ENCODE data around the genes TRIM61 and PALLD.

- PRO-cap, result no peak
- RAMPAGE, long total RNA, 2 experiments, result no peak in any of the 2 experiments
Observed at GRCh38 chr4:163161805-163162942, 4.5 kb downstream of the NAF1 start.

DNA sequence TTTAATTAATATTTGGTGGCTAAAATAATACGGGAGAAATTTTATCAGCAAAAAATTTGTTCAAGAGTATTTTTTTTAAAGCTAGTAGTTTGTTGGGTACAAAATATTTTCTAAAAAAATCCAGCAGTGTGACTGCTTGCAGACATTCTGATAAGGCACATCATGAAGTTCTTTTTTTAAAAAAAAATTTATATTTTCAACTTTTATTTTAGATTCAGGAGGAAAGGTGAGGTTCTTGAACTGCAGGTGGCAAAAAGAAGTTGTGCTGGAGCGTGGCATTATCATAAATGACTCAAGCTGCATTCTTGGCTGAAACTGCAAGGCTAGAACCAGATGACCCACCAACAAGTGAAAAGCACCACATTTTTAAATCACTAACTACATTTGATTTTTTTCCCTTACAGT lies 172.5 kb downstream of the TMA16 start:
- PRO-cap, result no peak
- RAMPAGE, long total RNA, 2 experiments, result no peak in any of the 2 experiments

DNA sequence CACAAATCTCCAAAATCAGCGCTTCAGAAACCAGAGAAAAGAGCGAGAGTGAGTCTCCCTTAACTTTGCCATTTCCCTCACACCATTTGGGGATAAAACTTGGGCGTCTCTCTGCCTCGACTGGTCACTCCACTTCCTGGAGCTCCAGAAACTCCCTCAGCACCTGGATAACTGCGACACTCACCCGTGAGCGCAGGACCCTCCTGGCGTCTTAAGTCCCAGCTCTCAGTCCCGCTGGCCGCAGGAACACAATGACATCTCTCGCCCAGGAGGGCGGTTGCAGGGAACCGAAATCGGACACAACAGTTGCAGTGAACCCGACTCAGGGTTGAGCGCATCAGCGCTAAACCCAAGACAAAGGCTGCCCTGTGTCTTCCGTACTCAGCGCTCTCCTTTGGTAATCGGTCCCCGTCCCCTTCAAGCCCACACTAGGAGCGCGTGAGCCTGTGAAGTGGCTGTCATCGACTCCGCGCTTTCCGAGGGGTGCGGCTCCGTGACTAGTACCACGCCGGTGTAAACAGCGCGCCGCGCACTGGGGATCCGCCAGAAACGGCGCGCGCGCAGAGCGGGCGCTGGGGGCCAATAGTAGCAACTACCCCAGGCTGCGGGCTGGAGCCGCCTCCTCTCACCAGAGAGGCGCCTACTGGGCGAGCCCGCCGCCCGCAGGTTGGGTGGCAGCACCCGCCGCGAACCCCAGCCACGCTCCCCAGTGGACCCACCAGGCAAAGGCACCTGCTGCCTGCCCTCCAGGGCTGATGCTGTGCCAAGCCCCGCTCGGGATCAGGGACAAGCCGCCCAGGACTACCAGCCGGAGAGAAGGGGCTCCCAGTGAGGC lies 599 bp downstream of the MARCHF1 start:
- PRO-cap, result no peak
- RAMPAGE, long total RNA, 2 experiments, result no peak in any of the 2 experiments

GRCh38 chr4:164977229-164978041 lies at the start of gene TRIM61:
Gene TRIM61 (minus strand): TSS chr4:164977657.
- PRO-cap, result unidirectional peak, plus-strand start at chr4:164977727
- RAMPAGE, long total RNA, 2 experiments, result no peak in any of the 2 experiments

- PRO-cap, result no peak
- RAMPAGE, long total RNA, 2 experiments, result no peak in any of the 2 experiments
Observed at GRCh38 chr4:165215137-165215650, 7.8 kb downstream of the KLHL2 start.

DNA sequence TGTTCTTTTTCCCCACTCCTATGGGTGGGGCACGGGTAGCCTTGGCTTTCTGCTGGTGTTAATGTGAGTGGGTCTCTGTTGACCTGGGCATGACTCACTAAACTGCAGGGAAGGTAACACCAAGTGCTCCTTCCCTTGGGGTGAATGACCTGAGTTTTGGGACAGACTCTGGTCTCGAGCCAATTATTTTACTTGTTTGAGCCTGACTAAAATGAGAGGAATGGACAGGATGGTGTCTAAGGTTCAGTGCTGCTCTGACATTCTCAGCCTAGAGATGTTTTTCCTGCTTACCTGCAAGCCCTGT lies 14.6 kb downstream of the KLHL2 start:
- PRO-cap, result no peak
- RAMPAGE, long total RNA, 2 experiments, result no peak in any of the 2 experiments

- PRO-cap, result no peak
- RAMPAGE, long total RNA, 2 experiments, result no peak in any of the 2 experiments
Observed at GRCh38 chr4:165256330-165256841, 23.1 kb downstream of the GK3 start.

- PRO-cap, result no peak
- RAMPAGE, long total RNA, 2 experiments, result no peak in any of the 2 experiments
Observed at GRCh38 chr4:165343139-165343800, 15.8 kb downstream of the MSMO1 start.

DNA sequence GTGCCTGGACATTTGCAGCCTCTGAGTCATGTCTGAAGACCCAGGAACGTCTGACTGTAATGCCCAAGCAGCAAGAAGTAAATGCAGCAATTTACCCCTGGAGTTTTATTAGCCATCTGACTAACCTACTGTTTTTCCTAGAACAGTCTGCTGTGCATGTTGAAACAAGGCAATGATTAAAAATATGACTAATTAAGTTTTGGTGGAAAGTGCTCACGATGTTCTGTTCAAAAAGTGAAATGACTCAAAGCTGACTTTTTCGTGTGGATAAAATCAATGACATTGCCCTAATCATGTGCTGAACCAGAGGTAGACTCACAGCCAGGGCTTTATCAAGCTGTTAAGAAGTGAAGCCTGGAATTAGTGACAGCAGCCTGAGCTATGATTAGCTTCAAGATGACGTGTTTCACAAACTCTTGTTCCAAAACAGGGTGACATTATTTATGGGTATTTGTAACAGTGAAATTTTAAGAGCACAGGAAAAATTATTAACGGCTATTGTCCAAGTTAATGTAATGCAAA lies 201.7 kb downstream of the CPE start:
- PRO-cap, result no peak
- RAMPAGE, long total RNA, 2 experiments, result no peak in any of the 2 experiments

DNA sequence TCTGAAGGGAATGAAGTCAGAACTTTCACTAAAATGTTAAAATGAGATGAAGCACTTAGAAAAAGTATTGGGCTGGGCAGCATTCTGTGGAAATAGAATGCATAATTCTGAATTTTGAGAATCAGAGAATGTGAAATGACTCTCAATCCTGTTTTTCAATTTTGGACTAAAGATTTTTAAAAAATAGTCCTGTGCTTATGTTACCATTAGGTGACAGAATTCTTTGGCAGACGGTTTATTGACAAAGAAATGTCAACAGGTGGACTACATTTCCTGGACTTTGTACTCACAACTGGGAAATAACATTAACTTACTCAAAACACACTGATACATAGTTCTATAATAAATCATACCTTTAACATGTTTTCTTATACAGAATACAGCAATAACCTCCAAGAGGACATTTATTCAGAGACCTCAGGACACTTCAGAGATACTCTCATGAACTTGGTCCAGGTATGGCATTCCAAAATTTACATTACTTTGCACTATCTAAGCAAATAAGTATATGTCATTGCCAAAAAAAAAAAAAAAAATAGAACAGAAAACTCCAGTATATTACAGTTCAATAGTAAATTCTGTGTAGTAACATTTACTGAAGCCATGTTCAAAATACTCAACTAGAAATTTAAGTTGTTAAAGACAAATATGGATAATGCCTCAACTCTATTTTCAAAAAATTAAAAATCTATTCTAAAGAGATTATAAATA lies 72.7 kb downstream of the ANXA10 start:
- PRO-cap, result no peak
- RAMPAGE, long total RNA, 2 experiments, result no peak in any of the 2 experiments

DNA sequence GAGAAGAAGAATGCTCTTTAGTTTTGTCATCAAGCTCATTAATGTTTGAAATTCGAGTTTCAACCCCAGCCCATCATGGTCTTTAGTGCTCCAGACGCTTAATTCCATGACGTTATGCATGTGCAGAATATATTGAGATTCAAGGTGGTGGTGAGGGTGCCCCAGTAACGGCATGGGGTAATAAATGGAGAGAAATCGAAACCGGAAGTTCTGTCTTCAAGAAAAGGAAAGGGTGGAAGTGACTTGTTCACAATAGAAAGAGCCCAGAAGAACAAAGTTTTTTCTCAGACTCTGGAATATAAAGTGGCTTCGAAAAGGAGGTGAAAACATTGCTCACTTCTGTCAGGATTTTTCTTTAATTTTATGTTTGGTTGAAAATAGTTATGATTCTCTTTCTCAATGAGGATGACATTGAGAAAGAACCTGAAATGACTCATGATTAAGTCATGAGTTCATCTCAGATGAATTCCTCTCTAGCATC lies 699 bp upstream of the DDX60L start:
- PRO-cap, result no peak
- RAMPAGE, long total RNA, 2 experiments, result no peak in any of the 2 experiments

DNA sequence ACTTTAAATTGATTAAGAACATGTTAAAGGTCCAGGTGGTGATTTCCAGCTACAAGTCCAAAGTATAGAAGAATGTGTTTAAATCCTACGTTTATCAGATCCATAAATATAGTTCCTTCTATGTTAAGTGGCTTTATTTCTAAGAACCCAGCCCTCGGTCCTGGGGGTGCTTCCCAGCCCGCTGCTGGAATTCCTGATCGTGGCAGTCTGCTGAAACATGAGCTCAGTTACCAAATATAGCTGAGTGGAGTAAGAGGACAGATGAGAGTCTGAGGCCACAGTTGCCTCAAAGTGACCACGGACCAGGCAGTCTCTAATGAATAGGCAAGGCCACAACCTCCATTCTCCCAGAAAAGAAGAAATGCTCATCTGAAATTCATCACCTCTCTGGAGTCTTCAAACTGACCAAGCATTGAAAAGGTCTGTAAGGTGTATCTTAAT lies at the start of gene PALLD:
TSS of gene PALLD (plus strand) at position 278 of the 441 bp plus-strand sequence.
- PRO-cap, result no peak
- RAMPAGE, long total RNA, 2 experiments, result no peak in any of the 2 experiments

DNA sequence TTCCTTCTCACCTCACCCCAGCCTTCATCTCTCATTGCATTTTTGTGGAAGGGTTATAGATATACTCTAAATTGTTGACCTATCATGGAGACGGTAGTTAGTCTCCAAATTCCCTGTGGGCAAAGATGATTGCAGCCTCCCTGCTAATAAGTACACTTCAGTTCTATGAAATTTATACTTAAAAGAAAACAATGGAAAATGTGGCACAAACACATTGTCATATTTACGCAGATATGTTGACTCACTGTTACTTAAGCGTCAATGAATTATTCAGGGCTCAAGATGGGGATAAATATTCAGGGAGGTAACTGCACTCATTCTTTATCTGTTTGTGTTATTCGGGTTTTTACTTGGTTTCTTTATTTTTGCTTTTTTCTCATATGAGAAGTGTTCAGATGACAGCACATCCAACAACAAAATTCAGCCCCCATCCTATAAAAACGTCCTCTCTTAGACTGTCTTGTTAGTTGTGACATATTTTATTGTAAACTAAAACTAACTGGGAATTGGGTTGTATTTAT lies 44.1 kb downstream of the PALLD start:
- PRO-cap, result no peak
- RAMPAGE, long total RNA, 2 experiments, result no peak in any of the 2 experiments

DNA sequence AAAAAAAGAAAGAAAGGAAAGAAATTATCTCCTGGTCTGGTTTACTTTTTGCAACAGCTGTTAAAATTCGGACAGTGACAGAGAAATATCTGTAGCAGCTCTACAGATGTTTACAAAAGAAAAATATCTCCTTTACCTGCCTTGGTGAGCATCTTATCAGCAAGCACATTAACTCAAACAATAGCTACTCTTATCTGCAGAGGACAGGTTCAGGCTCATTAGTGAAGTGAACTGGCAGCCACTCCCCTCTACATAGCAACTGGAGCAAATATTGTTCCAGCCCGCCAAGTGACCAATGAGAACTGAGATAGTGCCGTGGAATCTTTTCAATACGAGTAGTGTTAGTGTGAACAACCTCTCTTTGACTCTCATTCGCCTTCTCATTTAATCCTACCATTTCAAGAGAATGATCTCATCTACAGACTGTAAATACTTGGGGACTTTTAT lies 72.2 kb downstream of the PALLD start:
- PRO-cap, result no peak
- RAMPAGE, long total RNA, 2 experiments, result no peak in any of the 2 experiments

DNA sequence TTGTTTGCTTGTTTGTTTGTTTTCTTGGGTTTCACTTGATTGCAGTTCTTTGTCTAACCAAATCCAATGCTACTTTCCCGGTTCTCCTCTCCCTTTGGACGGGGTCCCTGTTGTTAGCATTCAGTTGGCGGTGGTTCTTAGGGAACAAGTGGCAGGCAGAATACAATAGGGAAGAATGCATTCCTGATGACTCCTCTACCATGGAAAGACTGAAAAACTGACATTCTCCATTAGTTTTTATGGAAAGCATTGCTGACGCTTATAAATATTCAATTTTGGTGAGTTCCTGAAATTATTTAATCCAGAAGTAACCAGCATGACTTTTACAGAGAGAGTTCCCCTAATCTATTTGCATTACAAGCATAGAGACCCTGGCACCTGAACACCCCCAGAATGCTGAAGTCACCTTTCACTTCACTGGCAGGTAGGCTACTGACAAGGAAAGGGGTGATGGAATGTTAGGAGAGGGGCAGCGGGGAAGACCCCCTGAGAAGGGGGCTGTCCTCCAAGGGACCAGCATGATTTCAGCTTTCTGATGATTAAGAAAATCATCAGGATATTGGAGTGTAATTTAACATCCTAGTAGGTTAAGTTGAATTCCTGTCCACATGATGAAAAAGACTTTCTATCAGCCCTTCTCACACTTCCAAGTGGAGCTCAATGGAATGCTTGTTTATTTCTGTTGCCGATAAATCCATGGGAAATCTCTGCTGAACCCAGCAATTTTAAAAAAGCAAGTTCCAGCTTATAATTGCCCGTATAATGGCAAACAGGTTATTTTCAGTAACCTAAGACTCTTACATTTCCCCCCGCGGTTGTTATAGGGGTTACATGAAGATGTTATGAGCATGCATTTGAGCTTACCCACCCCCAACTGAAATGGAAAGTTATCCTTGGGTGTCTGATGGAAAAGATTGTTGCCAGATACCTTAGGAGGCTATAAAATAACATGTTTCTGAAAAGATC lies 135.9 kb downstream of the PALLD start:
- PRO-cap, result no peak
- RAMPAGE, long total RNA, 2 experiments, result no peak in any of the 2 experiments

DNA sequence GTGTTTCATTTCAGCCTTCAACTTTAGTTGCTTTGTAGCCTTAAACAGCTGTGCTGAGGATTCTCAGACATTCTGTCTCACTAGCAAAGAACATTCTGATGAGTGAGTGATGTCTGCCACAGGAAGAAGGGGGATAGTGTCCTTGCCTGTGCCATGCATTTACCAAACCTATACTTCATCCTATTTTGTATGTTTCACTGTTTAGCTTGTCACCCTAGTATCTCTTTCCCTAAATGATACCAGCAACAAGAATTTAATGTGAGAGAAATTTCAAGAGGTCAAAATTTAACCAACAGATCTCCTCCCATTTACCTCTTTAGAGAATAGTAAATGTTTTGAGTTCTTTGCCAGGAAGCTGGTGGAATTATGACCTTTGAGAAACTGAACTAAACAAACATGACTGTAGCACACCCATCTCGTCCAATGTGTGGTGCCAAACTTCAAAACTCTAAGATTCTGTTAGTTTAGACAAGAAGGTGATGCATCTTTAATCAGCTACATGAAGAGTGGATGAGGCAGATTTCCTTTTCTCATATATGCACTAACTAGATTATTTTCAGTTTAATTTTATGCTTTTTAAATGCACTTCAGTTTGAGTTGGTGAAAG lies 165.7 kb downstream of the PALLD start:
- PRO-cap, result no peak
- RAMPAGE, long total RNA, 2 experiments, result no peak in any of the 2 experiments

GRCh38 chr4:168765985-168766110 lies 244.2 kb downstream of the CBR4 start:
- PRO-cap, result no peak
- RAMPAGE, long total RNA, 2 experiments, result no peak in any of the 2 experiments

DNA sequence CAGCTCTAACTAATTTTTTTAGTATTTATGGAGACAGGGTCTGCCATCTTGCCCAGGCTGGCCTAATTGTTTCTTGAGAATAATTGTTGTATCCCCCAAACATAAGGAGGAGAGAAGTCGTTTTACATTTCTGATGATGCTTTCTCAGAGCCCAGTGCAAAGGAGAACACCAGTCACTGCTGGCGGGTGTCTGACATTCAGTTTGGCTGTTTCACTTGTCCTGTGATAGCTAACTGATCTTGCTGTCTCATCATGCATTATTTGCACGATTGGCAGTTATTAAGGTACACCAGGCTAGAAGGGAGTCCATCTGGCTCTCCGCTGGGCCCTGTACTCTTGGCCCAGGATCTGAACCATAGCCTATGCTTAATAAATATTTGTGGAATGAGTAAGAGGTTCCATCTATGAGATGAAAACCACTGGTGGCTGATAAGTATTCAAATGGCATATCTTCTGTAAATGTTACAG lies 213.8 kb downstream of the CBR4 start:
- PRO-cap, result no peak
- RAMPAGE, long total RNA, 2 experiments, result no peak in any of the 2 experiments

- PRO-cap, result no peak
- RAMPAGE, long total RNA, 2 experiments, result no peak in any of the 2 experiments
Observed at GRCh38 chr4:168815234-168815995, 194.6 kb downstream of the CBR4 start.

DNA sequence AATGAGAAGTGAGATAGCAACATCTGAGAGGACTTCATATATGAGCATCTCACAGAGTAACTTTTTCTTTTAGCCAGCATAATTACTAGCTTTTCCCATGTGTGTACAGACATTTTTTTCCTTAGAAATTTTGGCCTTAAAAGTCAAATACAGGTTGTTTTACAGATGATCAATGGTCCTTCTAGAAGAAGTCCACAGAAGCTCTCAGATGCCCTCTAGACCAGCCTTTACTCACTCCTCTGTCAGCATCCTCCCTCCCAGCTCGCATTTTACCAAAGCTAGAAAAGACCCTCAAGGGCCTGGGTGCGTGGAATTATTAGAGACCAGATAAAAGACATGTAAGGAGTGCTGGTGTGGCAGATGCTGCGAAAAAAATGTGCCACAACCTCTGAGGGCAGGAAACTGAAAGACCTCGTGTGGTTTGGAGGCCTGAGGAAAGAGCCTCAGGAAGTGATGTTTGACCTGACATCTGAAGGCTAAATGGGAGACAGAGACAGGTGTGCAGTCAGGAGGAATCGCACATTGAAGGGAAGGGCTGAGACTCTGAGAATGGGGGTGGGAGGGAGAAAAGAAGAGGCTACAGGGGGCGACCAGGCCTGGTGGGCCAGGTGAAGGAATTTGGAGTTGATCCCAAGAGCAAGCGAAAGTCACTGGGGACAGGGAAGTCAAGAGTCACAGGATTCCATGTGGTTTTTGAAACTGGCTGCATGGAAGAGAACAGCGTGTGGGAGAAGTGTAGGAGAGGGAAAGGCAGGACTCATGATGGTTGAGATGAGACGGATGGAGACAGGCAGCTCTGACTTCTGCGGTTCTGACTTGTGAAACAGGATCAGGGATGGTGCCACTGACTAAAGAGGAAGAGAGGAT lies 156.7 kb downstream of the CBR4 start:
- PRO-cap, result no peak
- RAMPAGE, long total RNA, 2 experiments, result no peak in any of the 2 experiments